Duodenum (tissue), 1 donor: ENCODE measurements around a stretch of chr1.

- PRO-cap, result no peak
These were observed 13.0 kb upstream of the SEMA4A start for GRCh38 chr1:156140367-156140759.

DNA sequence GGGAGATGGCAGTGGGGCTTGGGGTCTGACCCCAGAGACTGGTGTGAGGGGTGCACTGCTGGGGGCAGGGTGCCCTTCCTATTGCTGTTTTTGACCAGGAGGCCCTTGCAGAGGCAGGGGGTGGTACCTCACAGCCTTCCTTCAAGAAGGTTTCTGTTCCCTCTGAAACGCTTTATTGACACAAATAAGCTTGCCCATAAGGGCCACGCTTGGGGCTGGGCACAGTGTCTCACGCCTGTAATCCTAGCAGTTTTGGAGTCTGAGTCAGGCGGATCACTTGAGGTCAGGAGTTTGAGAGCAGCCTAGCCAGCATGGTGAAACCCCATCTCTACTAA lies 2.1 kb upstream of the SEMA4A start:
- PRO-cap, result no peak

DNA sequence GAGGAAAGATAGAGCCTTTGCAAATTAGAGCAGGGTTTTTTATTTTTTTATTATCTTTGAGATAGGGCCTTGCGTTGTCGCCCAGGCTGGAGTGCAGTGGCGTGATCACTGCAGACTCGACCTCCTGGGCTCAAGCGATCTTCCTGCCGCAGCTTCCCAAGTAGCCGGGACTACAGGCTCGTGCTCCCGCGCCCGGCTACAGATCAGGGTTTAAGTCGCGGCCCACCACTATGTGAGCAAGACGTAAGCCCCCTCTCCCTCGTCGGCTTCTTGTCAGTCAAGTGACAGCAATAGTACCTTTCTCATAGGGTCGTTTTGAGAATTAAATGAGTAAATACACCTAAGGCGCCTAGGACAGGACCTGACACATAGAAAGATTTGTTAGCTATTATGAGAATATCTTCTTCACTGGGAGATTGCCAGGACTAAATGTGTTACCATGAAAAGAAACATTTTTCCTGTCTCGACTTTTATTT lies 663 bp downstream of the PMF1 start:
- PRO-cap, result no peak

DNA sequence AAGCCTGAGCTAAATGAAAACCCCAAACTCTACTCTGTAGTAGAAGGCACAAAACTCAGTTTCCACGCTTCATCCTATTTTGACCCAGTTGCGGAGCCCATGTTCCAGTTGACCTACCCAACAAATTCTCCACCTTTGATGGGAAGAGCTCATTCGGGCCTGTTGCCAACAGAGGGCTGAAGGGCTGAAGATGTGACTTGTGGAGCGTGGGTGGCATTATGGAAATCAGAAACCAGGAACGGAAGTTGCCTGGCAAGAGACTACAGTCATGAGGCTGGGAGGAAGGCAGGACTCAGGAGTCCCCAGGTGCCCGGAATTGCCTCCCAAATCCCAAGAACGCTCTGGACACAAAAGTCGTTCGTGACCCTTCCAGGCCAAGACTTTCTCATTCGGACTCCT lies 950 bp downstream of the SMG5 start:
- PRO-cap, result no peak

DNA sequence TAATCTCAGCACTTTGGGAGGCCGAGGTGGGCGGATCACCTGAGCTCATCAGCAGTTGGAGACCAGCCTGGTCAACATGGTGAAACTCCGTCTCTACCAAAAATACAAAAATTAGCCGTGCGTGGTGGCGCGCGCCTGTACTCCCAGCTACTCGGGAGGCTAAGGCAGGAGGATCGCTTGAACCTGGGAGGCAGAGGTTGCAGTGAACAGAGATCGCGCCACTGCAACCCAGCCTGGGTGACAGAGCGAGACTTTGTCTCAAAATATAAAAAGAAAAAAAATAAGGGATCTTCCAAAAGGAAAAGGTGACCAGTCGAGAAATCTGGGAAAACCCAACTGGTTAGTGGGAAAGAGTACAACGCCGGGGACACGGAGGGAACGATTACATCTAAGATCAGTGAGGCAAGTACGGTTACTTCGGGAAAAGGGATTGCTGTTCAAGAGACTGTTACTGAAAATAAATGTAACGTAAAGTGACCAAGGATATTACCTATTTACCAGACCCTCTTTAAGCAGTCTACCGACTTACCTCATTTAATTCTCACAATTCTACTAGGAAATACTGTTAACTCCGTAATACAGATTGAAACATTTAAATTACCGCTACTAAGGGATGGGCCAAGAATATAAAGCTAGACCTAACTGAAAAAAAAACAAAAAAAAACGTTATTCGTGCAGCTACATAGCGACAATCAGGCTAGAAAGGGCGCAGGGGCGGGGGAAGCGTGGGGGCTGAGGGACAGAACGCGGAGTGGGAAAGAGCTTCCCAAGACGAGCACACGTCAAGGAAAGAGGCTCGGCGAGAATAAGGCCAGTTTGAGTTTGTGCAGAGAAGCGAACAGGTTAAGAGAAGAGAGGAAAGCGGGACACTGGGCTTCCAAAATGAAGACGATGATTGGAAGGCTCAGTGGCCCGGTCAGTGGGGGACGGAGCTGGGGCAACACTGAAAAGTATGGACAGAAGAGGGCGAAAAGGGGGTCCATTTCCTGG lies 649 bp downstream of the CCT3 start:
- PRO-cap, result no peak

- PRO-cap, result bidirectional peak, plus-strand start at chr1:156456774, minus-strand start at chr1:156456532; unidirectional peak, plus-strand start at chr1:156456905
These were observed 44.1 kb downstream of the MEF2D start for GRCh38 chr1:156456184-156457175.

DNA sequence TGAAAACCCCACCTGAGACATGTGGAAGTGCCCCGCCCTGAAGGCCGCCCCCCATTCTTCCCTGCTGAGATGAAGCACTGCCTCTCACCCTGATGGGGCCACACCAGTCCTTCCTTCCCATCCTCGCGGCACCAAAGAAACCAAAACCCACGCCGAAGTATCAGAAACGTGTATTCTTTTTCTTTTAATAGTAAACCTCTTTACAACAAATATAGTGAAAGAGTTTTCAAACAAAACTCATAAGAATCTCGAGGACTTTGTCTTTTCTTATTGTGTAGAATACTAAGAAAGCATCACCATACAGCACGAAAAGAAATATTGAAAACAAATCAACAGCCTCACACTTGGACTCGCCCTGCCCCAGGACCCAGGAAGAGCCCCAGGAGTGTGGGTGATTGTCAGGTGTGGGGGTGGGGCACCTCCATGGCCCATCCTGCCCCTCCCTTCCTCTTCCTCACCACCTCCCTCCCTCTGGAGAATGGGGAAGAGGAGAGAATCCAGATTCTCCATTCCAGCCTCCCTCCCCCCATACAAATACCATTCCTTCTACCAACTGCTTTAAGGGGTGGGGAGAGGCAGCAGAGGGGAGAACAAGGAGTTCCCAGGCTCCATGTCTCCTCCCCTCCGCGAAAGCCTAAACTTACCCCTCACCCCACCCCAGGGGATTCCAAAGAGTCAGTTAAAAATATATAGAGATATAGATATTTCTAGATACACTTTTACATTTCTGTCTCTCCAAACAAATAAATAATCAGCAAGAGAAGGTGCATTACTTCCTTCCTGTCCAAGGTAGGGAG lies 36.8 kb downstream of the MEF2D start:
- PRO-cap, result no peak

- PRO-cap, result no peak
These were observed 34.6 kb downstream of the MEF2D start for GRCh38 chr1:156465943-156466457.

DNA sequence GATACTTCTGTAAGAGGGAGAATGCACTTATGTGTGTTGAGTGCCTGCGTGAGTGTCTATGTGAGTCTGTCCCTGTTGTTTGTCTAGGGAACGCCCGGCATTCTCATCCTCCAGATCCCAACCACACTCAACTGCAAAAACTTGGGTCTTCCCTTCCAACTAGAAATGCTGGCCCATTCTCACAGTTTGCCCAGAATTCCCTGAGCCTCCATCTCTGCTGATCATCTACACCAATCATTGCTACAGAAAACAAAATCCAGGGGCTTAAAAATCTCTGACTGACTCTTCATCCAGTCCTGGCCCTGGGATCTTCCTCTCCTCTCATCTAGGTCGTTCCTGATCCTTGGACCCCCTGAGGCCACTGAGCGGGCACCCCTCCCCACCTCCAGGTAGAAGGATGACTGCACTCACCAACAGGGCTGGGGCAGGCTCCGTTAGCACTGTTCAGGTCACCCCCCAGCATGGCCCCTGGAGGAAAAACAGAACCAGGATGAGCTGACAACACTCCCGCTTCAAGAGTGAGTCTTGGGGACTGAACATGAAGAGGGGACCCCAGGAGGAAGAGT lies 21.6 kb downstream of the MEF2D start:
- PRO-cap, result no peak

GRCh38 chr1:156495562-156496107 lies 4.9 kb downstream of the MEF2D start:
- PRO-cap, result no peak

DNA sequence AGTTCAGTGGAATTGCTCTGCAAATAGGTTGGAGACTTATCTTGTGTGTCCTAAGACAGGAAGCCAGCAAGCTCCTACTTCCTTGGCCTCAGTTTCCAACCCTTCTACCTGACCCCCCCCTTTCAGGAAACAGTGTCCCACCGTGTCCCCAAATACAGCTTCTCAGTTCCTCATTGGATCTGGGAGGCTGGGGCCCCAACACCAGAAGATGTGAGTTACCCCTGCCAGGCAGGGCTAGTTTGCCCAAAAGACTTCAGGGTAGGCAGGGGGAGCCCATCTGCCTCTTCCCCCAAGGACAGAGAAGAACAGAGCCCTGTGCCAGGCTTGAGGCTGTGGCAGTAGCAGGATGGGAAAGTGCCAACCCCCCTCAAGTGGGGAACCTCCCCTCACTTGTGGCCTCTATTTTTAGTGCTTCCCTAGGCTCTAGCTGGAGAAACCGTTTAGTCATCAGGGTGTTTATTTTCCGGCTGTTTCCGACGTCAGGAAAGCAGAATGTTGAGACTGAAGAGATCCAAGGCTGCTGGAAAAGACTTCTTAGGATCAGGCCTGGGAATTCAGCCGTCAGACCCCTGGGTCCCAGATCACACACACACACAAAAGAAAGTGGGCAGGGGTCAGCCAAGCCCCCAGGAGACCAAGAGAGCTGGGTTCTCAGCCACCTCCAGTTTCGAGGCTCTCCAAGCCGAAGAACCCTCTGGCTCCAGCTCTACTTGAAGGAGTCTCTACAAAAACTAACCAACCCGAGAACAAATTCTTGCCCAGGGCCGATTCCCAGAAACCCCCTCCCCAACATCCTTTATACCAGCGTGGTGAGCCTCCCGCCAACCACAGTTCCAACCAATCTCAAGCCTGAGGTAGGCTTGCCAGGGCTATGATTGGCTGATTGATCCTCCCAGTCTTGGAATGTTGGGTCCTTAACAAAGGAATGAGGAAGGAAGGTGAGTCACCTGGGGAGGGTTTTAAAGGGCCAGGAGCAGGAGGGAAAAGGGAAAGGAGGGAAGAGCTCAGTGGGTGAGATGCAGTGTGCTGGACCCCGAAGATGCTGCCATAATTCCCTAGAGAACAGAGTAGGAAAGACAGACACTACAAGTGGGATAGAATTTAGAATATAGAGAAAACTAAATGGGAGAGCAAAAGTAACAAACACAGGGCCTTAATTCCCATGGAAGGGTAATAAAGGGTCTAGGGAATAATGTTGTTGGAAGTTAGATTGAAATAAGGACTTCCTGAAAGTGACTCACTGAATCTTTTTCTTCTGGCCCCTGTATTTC lies 2.5 kb upstream of the MEF2D start:
- PRO-cap, result bidirectional peak, plus-strand start at position 490 of the sequence, minus-strand start at position 356 of the sequence; bidirectional peak, plus-strand start at position 976 of the sequence, minus-strand start at position 851 of the sequence

DNA sequence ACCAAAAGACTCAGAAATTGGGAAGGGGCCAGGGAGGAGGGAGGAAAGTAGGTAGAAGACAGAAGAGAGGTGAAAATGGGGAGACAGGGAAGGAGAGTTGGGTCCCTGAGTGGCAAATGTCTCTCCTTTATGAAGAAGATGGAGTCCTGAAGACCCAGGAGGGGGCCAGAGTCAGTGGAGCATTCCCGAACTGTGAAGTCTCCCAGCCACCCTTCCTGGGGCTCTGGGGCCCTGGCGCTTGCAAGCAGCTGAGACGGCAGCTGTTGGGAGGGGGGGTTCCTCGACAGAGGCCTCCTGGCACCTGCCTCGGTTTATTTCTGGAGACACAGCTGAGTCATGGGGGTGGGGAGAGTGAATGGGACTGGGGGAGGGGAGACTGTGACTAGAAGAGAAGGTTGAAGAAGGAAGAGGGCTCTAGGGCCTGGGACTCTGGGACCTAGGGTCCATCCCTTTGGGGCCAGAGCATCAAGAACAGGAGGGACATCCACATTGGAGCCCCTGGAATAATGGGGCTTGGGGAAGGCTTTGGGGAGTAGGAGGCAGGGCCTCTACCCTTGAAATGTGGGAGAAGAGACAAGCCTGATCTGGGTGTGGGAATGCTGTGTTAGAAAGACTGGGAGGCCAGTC lies 14.0 kb downstream of the NES start:
- PRO-cap, result no peak

DNA sequence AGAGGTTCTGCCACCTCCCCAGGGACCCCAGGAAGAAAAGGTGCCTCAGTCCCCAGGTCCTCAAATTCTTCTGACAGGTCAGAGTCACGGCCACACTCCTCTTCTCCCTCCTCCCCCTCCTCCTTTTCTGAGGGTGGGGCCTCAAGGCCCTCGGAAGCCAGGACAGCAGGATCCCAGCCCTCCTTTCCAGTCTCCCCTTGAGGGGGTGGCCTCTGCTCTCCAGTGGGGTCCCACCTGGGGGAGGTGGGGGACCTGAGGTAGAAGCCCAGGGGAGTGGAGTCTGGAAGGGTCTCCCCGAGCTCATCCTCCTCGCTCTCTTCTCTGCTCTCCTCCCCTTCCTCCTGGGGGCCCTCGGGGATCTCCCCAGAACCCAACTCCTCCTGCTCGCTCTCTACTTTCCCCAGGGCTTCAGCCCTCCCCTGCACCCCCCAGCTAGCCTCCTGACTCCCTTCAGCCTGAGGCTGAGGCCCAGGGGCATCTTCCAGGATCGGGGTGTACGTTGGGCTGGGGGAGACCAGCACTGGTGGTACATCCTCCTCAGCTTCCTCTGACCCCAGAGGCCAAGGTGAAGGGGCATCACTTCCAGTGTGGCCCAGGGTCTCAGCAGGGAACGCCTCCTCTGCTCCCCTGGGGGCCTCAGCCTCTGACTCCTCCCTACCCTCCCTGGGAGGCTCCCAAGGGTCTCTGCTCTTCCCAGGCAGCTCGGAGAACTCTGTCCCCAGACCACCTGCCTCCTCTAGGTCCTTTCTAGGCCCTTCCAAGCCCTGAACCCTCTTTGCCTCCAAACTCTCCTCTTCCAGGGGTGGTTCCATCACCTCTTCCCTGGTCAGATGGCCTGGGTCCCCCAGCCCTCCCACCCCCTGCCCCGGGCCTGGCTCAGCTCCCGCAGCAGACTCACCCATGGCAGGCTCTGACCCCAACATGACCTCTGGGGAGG lies 6.9 kb downstream of the NES start:
- PRO-cap, result no peak

GRCh38 chr1:156673643-156674230 lies 3.5 kb downstream of the NES start:
- PRO-cap, result no peak

DNA sequence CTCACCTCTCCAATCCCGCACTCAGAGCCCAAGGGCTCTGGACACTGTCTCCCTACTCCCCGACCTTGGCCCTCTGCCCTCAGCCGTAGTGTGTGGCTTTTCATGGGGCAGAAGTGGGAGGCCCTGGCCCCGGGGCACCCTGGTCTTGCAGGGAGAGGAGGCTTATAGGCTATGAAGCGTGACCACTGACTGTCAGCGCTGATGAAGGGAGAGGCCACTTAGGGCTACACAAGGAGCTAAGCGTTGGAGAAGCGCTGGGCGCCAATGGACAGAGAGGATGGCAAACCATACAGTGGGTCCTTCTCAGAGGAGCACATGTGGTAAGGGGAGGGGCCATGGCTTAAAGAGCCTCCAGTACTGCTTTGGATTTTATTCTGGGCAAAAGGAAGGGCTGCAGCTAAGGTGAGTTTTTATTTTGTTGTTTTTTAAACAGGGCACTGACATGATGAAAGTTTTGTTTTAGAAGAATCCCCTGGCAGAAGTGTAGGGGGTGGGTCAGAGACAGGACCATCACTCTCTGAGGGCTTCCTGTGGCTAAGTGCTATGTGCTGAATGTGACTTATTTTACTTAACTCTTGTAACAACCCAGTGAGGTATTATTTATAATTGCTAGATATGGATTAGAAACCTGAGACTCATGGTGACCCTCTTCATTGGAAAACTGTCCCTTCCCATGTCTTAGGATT lies 7.8 kb downstream of the CRABP2 start:
- PRO-cap, result no peak

DNA sequence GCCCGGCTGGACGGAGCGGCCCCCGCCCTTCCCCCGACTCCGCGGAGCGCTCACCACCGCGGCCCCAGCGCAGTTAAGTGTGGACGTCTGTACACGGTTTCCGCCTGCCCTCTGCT lies 367 bp upstream of the HDGF start:
- PRO-cap, result no peak

DNA sequence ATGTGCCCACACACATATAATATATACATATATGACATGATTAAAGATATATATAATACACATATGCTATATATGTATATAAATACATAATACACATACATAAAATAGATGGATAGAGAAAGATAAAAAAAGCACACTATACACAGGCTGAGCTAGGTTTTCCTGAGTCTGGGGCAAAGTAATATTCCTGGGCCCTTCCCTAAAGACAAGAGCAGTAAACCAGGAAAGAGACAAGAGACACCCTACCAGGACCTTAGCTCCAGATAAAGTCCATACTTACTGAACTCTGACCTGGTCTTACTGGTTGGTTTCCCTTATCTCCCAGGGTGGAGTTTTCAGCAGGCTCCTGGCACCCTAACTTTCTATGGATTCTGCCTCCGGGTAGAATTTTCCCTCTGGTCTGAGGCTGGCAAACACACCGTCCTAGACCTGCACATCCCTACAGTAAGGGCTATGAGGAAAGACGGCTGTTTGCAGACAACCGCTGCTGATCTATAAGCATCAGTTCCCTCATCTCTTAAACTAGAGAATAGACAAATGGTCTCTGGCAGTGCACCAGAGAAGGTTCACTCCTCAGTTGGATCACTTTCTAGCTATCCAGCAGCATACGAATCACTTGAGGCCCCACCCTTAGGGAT lies 52.1 kb downstream of the ARHGEF11 start:
- PRO-cap, result unidirectional peak, minus-strand start at position 180 of the sequence

GRCh38 chr1:156994993-156995750 lies 50.4 kb downstream of the ARHGEF11 start:
- PRO-cap, result no peak

DNA sequence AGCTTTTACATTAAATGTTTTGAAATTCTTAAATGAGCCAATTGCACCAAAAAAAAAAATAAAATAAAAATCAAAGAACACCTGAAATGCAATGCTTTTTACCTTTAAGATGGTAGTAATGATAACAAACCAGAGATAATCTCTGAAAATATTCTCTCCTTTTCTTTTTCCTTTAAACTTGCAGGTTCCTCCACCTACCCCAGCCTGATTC lies 606 bp downstream of the ARHGEF11 start:
- PRO-cap, result no peak

GRCh38 chr1:157148373-157148874 lies 10.2 kb upstream of the ETV3 start:
- PRO-cap, result no peak